ENCODE data around the genes MRPL23, IGF2 and INS.

- PRO-cap, 10 experiments = no peak in any of the 10 experiments
Observed at GRCh38 chr11:1872591-1872913, 19.1 kb downstream of the PRR33 start.

DNA sequence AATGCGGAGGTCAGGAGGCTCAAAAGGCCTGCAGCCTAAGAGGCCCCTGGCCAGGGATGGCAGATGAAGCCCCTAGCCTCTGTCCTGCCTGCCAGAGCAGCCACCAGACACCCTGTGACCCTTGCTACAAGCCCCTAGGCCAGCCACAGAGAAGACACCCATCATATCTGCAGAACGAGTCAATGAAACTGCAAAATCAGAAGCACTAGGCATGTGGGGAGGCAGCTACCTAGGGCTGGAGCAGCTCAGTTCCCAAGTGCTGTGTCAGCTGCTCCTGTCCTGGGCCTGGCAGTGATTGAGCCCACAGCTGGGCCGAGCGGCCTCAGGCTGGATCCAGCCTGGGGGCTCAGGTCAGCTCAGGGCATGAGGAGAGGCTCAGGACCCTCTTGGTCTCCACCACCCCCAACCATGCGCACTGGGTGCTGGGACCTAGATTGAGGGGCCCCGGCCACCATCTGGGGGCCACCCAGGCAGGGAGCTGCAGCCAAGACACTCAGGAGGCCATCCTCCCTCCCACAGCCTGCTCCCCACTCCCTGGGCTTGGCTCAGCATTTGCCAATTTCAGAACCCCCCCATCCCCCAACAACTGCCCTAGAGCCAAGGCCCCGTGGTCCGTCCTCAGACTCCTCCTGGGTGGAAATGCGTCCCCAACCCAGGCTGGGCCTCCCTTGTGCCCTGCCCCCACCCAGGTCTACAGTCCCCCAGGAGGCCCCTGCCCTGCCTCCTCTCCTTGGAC is 2.5 kb upstream of the TNNT3 start:
- PRO-cap, 10 experiments = no peak in any of the 10 experiments

- PRO-cap, 10 experiments = peak in 1 of 10 experiments; most common plus-strand start chr11:1943863 (in 1)
Observed at GRCh38 chr11:1943631-1944267, 3.4 kb upstream of the MRPL23 start.

DNA sequence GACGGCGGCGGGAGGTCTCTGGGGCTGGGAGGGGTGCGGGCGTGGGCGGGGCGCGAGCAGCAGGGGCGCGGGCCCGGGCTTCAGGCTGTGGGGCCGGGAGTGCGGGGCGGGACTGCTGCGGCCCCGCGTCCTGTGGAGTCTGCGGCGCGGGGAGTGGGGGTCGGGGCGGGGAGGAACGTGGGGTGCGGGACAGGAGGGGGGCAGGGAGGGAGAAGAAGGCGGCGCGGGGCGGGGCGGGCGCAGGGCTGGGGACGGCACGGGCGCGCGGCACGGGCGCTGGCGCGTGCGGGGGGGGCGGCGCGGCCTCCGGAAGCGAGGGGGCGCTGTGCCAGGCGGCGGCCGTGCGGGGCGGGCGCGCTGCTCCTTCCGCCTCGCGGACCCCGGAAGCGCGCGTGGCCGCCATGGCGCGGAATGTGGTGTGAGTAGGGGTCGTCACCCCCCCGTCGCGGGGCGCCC is at the start of gene MRPL23:
Gene MRPL23, plus strand, starts transcription at position 371 of the 456 bp plus-strand sequence.
- PRO-cap, 10 experiments = no peak in any of the 10 experiments

DNA sequence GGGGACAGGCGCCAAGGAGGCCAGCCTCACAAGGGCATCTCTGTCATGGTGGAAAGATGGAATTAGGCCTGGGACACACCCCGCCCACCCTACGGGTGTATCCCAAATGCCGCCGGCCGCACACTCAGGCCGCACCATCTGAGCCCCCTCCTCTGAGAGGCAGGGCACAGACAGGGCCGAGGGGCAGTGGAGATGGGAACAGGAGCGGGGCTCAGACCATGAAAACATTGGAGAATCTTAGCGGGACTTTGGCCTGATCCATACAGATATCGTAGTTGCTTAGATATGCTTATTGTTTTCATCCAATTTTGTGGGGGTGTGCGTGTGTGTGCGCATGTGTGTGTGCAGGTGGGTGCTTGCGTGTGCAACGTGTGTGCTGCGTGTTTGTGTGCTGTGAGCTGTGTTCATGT is 8.1 kb downstream of the IGF2 start:
- PRO-cap, 10 experiments = no peak in any of the 10 experiments

DNA sequence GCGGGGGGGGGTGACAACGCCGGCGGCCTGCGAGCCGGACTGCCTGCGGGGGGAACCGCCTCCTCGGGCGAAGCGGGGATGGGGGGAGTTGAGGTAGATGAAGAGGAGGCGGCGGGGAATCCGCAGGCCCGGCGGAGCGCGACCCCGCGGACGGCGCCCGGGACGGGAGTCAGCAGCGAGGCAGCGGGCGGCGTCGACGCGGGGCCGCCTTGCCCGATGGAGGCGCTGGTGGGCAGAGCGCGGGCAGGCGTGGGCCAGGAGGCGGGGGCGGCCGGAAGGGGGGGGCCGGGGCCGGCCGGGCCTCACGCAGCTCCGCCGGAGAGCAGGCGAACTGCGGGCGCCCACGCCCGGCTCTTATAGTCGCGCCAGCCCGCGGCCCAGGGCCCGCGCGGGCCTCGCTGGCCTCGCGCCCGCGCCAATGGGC is at the start of gene IGF2:
Gene IGF2, minus strand, starts transcription at position 328 of the 424 bp plus-strand sequence.
- PRO-cap, 10 experiments = peak in 1 of 10 experiments; most common minus-strand start position 328 of the sequence (in 1)

DNA sequence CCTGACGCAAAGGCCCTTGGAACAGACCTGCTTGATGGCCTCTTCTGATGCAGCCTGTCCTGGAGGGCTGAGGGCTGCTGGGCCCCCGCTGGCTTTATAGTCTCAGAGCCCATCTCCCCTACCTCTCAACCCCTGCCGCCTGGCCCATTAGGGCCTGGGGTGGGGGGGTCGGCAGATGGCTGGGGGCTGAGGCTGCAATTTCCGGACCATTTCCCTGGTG is at the start of gene INS:
Gene INS, minus strand, starts transcription at position 69 of the 220 bp plus-strand sequence.
- PRO-cap, 10 experiments = no peak in any of the 10 experiments

DNA sequence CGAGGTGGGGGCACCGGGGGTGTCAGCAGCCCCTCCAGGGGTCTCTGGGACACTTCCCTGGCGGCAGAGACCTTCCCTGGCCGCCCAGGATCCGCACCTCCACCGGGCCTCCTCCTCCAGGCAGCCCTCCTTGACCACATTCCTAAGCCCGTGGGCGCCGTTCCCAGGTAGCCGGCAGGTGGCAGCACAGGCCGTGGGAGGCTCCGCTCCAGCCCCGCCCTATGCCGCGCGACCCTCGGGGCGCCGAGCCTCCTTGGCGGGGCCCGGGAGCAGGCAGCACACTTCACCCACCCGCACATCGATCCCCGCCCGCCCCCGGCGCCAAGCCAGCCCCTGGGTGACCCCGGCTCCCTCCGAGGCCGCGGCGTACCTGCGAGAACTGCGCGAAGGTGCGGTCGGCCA is 5.1 kb upstream of the INS start:
- PRO-cap, 10 experiments = no peak in any of the 10 experiments

DNA sequence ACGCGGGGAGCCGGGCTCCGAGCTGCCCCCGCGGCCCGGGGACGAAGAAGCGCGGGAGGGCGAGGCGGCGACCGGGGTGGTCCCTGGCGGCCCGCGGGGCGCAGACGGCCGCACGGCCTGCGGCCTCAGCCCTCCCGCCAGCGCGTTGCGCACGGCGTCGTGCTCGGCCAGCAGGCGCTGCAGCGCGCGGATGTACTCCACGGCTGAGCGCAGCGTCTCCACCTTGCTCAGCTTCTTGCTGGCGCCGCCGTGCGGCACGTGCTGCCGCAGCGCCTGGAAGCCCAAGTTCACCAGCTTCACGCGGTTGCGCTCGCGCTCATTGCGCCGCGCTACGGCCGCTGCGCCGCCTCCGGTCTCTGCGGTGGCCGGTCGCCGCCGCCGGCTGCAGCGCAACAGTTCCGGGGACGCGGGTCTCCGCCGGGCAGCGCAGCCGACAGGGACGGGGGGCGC is 516 bp downstream of the ASCL2 start:
- PRO-cap, 10 experiments = peak in 4 of 10 experiments; most common plus-strand start position 250 of the sequence (in 2); most common minus-strand start position 192 of the sequence (in 1)

GRCh38 chr11:2305949-2307029 is 4.5 kb downstream of the TSPAN32 start:
- PRO-cap, 10 experiments = no peak in any of the 10 experiments

DNA sequence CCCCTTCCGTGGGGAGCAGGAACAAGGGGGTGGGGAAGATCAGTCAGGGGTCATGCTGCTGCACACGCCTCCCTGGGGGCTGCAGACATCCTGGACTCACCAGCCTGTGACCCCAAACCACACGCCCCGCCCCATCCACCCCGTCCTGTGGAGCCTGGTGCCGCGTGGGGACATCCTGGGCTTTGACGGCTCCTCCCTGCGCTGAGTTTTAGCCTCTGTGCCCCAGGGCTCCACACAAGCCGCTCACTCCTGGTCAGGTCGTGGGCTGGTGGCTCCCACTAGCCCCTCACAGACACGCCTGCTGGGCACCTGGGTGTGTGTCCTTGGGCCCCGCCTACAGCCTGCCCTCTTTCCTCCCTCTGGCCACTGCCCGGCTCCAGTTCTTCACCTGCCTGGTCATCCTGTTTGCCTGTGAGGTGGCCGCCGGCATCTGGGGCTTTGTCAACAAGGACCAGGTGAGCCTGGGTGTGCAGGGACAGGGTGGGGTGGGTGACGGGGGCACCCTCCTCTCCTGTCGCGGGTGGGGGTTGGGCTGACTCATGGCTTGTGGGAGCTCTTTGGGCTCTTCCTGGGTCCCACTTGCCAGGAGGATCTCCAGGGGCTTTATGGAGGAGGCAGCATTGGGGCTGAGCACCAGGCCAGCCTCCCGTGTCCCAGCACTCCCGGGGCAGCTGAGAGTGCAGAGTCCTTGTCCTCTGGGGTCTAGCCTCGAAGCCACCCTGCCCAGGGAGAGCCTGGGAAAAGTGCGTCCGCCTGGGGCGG is 5.8 kb upstream of the TSSC4 start:
- PRO-cap, 10 experiments = no peak in any of the 10 experiments

DNA sequence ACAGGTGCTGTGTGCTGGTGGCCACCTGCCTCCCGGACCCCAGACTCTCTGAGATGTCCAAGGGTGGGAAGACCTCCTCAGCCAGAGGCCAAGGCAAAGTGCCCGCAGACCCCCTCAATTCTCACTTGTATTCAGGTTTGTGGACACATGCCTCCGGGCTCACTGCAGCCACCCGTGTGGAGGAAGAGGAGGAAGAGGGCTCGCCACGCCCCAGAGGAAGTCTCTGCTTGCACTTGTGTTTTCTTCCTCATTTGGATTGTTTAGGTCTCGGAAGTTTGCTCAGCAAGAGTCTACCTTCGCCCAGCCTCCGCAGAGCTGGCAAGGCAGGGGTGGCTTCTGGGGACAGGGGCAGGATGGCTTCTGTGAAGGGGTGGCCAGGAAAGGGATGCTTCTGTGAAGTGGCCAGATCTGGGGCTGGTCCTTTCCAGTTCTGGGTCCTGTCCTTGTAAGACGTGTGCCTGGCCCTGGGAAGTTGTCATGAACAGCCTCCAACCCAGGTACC is 2.2 kb downstream of the KCNQ1 start:
- PRO-cap, 10 experiments = no peak in any of the 10 experiments

GRCh38 chr11:2693767-2694958 is 191.4 kb downstream of the CDKN1C start:
- PRO-cap, 10 experiments = no peak in any of the 10 experiments

DNA sequence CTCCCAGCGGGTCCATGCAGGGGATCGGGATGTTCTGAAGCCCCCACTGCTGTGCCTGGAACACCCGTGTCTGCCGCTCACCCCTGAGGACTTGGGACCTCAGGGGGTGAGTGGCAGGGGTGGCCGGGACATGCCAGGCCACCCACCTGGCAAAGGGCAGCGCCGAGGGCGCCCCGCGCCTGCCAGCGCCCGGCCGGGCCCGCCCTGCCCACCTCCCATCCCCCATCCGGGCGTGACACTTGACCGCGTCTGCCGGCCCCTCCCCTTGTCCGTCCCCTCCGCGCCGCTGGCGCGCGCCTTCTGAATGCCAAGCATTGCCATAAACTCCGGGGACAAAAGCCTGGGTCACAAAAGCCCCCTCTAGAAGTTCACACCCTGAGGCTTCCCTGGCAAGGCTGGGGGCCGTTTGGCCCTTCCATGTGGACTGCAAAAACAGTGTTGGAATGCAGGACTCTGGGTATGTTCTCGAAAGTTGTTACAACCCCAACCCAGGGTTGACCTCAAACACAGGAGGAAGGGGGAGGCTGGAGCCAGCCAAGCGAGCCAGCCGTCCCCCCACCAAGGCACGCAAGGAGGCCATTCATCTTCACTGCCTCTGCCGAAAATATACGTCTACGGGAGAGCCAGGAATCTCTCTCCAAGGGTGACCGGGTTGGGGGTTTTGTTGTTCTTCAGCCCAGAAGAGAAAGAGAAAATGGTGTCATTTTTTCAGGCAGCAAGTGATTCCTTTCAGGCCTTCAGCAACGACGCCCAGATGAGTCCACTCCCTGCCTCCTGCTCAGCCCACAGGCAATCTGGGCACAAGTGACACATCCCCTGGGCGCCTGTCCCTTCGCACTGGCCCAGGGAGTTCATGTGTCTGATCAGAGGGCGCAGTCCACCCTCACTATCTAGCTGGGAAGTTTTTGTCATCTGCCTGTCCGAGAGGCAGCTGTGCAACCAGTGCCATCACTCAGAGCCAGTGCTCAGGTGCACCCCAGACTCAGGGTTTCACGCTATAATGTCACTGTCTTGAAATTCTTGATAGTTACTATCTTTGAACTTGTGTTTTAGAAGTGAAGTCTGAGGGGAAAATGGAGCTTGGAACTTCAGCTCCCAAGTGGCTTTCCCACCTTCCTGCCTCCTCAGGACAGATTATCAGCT is 184.6 kb downstream of the CDKN1C start:
- PRO-cap, 10 experiments = peak in 10 of 10 experiments; most common plus-strand start position 268 of the sequence (in 2); most common minus-strand start position 214 of the sequence (in 9)

GRCh38 chr11:2724887-2725412 is 160.6 kb downstream of the CDKN1C start:
- PRO-cap, 10 experiments = no peak in any of the 10 experiments

GRCh38 chr11:2725455-2726258 is 159.9 kb downstream of the CDKN1C start:
- PRO-cap, 10 experiments = peak in 1 of 10 experiments; most common plus-strand start chr11:2725874 (in 1); most common minus-strand start chr11:2725729 (in 1)

DNA sequence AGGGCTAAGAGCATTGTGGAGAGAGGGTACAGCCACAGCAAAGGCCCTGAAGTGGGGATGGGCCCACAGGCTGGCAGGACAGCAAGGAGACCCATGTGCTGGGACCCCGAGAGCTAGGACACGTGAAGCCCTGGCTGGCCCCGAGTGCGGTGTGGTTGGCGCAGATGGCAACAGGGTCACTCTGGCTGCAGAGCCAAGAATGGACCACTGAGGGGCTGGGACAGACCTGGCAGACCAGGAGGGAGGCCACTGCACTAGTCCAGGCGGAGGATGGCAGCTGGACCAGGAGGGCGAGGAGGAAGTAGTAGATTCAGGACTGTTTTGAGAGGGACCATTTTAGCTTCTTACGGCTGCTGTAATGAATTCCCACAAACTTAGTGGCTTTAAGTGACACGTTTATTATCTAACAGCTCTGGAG is 155.6 kb downstream of the CDKN1C start:
- PRO-cap, 10 experiments = no peak in any of the 10 experiments

DNA sequence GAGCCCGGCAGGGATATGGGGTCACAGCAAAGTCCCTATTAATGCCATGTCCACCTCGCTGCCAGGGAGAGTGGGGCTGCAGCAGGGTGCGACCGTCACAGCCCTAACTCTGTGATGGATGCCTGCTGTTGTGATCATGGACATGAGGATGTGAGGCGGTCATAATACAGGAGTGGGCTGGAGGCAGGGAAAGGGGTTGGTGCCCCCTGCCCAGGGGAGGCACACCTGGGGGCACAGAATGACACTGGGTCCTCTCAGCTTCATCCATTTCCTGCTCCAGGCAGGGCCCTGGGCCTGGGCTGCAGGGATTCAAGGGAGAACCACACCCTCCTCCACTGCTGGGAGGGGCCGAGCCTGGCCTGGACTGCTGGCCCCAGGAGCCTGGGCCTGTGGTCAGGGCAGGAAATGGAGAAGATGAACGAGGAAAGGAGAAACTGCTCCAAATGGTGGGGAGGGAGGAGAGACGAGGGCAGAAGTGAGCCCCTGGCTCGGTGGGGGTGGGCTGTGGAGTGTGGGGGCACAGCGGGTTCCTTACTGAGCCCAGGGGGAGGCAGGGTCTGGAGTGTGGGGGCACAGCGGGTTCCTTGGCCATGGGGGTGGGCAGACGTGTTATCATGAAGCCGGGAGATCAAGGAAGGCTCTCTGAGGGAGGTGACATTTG is 147.7 kb downstream of the CDKN1C start:
- PRO-cap, 10 experiments = no peak in any of the 10 experiments

GRCh38 chr11:2741798-2742201 is 143.8 kb downstream of the CDKN1C start:
- PRO-cap, 10 experiments = no peak in any of the 10 experiments

DNA sequence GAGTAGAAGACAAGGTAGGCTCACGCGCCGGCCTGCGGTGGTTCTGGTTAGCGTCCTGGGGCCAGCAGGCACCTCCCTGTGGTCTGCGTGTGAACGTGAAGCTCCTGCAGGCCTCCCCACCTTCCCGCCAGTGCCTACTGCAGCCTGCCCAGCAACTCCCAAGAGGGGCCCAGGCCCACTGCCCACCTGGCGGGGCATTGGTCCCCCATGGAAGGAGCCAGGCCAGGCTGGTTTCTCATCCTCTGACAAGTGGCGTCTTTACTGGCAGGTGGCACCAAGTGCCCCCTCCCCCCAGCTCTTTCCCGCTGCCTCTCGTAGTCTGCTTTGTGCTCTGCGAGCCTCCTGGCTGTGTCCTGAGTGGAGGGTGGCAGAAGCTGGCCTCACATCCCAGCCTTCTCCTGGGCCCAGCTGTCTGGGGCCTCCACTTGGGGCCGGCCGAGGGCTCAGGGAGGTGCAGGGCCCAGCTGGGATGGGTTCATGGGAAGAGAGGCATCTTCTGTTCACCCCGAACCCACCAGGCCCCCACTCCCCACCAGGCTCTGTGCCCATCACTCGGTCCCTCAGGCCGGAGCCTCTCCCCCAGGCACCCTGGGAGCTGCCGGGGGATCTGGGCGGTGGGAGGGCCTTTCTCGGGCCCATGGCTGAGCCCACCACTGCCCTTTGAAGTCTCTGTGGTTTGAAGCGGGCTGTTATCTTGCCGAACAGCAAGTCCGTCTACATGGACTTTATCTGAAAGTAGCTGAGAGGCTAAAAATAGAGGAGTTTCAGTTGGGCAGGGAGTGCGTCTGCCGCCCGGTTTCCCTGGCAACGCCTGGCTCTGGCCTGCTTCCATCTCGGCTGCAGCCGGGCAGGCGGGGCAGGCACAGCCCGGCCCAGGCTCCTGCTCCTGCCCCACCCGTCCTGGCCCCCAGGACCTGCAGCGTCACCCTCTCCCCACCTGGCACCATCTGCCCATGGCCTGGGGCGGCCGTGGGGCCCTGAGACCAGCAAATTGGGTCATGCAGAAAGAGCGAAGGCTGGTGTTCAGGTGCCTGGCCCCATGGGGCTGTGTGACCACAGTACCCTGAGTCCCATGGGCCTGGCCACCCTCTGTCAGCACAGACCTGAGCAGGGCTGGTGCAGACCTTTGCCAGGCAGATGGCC is 107.2 kb downstream of the CDKN1C start:
- PRO-cap, 10 experiments = no peak in any of the 10 experiments